ENCODE data around the gene PCARE.

- PRO-cap, result no peak
Observed at GRCh38 chr2:28394891-28395166, 2.2 kb downstream of the FOSL2 start.

DNA sequence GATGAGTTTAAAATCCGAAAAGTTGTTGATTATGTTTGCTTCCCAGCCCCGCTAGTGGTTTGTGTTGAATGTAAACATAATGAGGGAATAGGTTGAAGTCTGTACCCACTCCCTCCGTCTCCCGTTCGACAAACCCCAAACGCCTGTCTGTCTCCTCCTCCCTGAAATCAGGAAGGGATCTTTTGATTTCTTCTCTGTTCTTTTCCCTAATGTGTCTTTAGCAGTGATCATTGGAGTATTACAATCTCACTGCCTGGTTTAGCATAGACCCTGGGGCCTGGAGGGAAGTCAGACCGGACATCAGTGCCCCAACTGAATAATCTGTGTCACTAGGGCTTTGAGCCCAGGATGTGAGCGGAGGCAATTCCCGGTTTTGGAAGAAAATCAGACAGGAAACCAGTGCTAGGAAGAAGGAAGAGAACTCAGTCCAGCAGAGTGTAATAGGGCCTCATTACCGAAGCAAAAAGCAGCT is 2.5 kb downstream of the FOSL2 start:
- PRO-cap, result no peak

GRCh38 chr2:28395639-28395973 is 2.9 kb downstream of the FOSL2 start:
- PRO-cap, result no peak

DNA sequence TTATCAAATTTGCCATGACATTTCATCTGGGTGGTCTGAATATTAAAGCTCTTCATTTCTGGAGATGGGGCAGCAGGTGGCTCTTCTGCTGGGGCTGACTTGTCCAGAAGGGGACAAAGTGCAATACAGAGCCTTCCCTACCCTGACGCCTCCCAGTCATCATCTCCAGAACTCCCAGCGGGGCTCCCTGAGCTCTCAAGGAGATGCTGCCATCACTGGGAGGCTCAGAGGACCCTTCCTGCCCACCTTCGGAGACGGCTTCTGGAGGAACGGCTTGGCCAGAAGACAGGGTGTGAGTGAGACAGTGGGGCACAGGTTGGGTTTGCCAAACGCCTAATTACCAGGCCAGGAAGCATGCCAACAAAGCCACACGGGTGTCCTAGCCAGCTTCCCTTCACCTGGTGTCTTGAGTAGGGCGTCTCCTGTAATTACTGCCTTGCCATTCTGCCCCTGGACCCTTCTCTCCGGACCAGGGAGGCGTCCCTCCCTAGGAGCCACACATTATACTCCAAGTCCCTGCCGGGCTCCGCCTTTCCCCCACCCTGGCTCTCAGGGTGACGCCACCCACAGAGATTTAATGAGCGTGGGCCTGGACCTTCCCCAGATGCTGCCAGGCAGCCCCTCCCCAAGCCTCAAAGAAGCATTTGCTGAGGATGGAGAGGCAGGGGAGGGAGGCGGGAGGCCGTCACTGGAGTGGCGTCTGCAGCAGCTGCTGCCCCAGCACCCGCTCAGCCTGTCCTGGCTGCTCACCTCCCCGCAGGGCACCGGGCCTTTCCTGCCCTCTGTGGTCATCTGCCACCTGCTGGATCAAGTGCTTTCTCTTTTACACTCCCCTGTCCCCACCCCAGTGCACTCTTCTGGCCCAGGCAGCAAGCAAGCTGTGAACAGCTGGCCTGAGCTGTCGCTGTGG is 20.5 kb downstream of the FOSL2 start:
- PRO-cap, result no peak

DNA sequence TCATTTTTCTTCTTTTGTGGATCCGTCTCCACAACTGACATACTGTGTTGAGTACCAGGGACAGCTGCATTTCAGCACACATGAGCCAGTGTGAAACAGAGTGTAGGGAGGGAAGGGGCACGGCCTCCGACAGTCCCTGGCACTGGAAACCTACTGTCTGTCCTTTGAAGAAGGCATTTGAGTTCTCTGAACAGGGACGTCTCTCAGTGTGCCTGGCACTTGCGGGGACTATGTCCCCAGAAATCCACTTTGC is 48.1 kb downstream of the PLB1 start:
- PRO-cap, result no peak

DNA sequence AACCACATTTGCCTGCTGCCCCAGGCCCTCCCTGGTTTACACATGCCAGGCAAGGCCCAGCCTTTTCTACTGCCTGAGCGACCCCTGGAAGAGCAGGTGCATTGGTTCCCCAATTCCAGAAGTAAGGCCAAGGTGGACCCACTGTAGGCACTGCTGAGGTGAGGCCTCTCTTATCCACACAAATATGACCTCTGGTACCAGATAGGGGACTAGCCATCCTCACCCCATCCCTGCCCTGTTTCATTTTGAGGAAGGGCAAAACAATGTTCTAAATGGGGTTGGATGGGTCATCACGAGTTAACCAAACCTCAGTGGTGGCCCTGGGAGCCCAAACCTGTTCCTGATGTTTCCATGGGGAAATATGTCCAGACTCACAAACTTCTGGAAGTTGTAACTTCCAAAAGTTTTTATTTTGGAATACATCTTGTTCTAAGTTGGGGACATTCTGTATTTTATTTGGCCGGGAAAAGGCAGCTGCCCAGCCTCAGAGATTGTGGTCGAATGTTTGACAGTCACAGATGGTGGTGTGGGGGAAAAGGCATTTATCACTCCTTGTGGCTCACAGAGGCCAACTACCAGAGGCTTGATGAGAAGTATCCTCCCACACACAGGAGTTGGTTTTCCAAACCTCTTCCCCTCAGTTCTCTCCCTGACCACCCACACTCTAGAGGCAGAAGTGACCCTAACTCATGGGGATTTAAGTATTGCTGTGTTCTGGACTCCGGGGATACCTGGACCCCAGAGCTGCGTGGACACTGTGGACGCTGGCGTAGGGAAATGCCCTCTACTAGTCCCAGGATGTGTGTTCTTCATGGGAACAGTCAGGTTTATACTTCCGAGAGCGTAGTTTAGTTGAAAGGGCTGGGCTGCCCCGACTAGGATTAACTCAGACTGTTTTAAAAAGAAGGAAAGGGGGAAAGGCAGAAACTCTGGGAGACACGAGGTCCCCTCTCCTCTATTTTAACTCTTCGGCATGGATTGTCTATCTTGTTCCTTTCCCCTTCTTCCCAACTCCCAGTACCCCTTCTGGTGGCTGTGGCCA is 124.7 kb upstream of the PPP1CB start:
- PRO-cap, result no peak

- PRO-cap, result no peak
Observed at GRCh38 chr2:28661449-28661875, 90.2 kb upstream of the PPP1CB start.

DNA sequence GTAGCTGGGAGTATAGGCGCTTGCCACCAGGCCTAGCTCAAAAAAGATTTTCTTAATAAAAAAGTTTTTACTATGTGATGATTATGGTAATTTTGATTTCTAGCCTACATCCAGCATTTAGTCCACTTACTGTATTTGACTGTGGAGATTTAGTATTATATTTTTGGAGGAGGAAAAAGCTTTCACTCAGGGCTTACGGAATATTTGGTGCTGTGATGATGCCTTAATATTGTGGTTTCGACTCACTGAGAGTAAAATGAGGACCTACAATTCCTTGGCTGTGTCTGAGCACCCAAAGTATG is 18.9 kb downstream of the WDR43 start:
- PRO-cap, result no peak

GRCh38 chr2:28946279-28947151 is 34.6 kb upstream of the TOGARAM2 start:
- PRO-cap, result no peak

- PRO-cap, result no peak
Observed at GRCh38 chr2:29074352-29074699, at the start of gene PCARE. Gene PCARE, minus strand, starts transcription at chr2:29074523.

DNA sequence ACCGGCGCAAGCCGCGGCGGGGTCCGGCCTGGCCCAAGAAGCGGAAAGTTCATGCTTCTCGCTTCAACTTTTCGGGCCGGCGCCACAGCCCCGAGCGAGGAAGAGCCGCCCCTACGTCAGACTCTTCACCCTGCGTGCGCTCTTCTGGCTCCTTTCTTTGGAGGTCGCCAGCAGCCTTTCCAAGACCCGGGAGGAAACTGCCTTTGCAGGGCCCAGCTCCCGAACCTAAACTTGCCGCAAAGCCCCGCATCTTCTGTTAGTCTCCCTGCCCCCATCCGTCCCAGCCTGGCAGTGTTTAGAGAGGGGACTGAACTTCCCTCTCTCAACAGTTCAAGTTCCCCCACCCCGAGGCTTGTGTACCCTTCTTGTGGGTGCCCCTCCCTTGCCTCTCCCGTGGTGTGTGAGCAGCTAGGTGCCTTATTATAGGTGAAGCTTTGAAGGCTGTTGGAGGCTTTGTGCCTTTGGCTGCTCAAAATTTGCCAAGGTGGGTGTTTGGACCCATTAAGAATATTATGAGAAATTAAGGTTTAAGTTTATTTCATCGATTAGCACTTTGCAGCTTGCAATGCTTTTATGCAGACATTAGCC is 1.4 kb downstream of the LBH start:
- PRO-cap, result unidirectional peak, minus-strand start at position 146 of the sequence; unidirectional peak, minus-strand start at position 199 of the sequence; unidirectional peak, minus-strand start at position 233 of the sequence

- PRO-cap, result no peak
Observed at GRCh38 chr2:30260491-30260790, 29.1 kb downstream of the LBH start.

DNA sequence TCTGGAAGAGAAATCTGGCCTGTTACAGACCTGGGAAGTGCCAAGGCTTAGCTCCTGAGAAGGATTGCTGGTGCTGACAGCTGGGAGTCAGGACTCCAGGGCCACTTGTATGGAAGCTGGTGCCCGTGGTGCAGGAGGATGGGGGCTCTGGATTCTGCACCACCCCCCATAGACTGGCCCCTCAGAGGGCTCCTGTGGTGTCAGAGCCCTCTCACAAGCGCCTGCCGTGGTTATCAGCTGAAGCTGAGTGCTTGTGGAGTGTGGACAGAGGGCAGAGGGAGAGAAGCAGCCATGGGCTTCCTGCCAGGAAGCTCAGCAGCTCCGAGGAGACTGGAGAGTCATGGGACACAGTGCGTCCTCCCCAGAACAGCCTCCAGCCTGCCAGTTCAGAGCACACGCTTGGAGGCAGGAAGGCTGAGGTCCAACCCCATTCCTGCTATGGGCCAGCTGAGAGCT is 87.2 kb upstream of the LCLAT1 start:
- PRO-cap, result no peak

DNA sequence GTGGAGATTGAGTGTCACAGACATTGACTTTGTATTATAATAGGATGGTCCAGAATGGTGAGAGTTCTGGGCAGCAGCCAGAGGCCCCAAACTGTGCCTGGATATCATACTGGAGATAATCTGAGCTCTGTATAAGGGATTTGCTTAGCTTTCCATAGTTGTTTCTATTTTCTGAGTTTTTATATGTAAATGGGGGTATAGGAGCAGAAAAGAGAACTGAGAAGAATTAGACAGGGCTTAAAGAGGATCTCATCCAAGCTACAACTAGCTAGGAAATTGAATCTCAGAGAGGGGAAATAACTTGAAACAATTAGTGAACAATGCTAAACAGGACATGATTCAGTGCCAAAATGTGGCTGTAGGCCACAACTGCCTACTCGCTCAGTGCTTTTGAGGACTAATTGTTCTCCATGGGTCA is 10.1 kb upstream of the LCLAT1 start:
- PRO-cap, result no peak

GRCh38 chr2:30611445-30612170 is 164.6 kb downstream of the LCLAT1 start:
- PRO-cap, result no peak

DNA sequence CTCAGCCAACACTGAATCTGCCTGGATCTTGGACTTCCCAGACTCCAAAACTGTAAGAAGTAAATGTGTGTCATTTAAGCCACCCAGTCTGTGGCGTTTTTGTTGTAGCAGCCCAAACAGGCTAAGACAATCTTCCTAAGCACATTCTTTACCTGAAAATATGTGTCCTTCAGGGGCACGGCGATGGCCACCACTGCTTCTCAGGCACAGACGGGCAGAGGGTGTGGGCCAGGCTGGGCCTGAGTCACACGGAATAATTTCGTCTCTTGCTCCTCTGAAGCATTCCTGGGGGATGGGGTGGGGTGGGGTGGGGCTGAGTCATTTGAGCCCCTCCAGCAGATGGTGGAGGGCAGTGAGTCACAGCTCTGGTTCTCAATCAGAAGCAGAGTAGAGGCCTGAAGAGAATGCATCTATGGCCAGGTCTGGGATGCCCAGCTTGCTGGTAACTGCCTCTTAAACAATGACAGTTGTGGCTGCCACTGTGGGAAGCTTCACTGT is 142.3 kb downstream of the CAPN13 start:
- PRO-cap, result no peak

DNA sequence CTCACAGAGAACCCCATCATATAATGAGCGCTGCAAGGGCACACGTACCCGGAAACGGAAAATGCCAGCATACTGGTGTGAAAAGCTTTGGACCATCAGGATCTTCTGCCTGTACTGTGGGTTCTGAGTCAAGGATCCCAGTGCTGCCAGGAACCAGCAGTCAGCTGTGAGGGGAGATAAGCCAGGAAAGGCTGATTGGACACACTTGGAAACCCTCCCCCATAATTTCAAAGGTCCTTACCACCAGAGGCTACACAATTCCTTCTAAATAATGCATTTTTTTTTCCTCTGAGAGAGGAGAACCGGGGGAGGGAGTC is 31.4 kb downstream of the CAPN13 start:
- PRO-cap, result no peak

GRCh38 chr2:31332490-31332948 is 82.0 kb downstream of the XDH start:
- PRO-cap, result no peak

- PRO-cap, result no peak
Observed at GRCh38 chr2:31578154-31578924, 2.4 kb downstream of the SRD5A2 start.

DNA sequence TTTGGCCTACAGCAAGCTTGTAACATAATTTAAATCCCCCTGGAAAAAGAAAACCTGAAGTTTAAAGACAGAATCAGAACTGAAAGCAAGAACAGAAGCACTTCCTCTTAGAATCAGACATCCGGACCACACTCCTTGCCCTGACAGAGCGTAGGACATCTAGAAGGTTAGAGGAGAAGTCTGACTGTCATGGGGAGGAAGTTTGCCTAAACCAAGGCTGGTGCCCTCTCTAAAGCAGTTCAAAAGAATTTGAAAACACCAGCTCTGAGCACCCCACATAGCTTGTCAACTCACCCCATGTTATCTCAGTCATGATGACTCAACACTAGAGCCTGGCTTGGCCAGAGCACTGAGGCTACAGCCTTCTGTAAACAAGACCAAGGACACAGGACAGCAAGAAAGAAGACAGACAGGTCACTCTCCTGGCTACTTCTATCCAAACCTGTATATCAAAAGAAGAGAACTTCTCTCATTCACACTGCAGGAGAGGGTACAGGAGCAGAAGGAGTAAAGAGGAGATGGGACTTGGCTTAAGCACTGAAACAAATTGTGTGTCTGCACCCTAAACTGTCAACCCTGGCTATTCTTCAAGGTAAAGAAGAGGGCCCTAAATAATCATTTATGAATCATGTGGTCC is 198.6 kb downstream of the MEMO1 start:
- PRO-cap, result no peak